Lower leg skin (tissue), 2 donors: ENCODE measurements around a stretch of chr9.

GRCh38 chr9:111298599-111299247 lies 31.3 kb downstream of the OR2K2 start:
- PRO-cap = no peak
- RAMPAGE, long total RNA, 2 experiments = no peak in any of the 2 experiments

- PRO-cap = no peak
- RAMPAGE, long total RNA, 2 experiments = no peak in any of the 2 experiments
Measured at GRCh38 chr9:111356389-111357217, 26.6 kb upstream of the OR2K2 start.

DNA sequence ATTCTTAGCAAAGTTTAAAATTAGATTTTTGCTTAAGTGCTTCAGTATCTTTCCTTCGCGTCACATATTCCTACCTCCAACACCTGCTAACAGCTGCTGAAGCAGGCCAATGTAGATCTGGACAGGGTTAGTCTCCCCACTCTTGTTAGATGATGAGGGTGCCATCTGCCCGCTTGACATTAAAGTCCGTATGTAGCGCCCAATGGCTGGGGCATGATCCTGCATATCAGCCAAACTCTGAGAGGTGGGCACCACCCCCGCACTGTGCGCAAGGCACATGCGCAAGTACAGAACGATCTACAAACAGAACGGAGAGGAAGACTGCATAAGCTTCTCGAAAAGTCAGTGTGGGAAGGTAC lies 69.8 kb downstream of the ECPAS start:
- PRO-cap = no peak
- RAMPAGE, long total RNA, 2 experiments = start-site peak on the minus strand in 1 of 2 experiments, centred at position 198 of the sequence, 41 reads per replicate

DNA sequence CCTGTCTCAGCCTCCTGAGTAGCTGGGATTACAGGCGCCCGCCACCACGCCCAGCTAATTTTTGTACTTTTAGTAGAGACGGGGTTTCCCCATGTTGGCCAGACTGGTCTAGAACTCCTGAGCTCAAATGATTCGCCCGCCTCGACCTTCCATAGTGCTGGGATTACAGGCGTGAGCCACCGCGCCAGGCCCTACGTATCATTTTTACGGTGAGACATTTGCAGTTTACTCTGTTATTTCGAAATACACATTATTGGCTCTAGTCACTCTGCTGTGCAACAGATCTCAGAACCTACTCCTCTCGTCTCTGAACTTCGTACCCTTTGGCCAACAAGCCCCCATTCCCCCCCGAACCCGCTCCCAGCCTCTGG lies 858 bp downstream of the PTGR1 start:
- PRO-cap = no peak
- RAMPAGE, long total RNA, 2 experiments = no peak in any of the 2 experiments

GRCh38 chr9:111610656-111611275 lies 11.3 kb upstream of the PTGR1 start:
- PRO-cap = no peak
- RAMPAGE, long total RNA, 2 experiments = no peak in any of the 2 experiments

DNA sequence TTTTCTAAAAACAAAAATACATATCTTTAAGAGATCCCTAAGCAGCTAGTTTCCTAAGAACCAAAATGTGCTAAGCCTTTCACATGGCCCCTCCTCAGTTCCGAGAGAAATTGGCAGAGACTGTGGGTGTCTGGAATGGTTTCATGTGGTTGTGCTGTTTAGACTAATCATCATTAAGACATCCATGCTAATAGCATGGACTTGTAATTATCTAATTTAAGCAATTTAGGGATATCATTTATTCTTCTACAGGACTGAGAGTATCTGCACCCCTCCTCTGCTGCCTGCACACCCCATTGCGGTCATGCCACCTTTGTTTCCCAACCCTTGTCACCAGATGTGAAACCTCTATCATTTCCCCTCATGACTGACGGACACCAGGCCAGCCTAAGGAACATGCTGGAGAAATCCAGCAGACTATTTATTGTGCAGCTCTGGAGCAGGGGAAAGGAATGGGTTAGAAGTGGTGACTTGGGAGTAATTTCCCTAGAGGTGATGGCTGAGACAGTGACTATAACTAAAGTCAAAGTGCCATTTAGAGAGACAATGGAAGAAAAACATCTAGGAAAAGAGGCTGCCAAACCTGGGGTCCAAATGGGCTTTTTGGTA lies 40.6 kb downstream of the UGCG start:
- PRO-cap = no peak
- RAMPAGE, long total RNA, 2 experiments = no peak in any of the 2 experiments

GRCh38 chr9:112033169-112034308 lies 136.9 kb downstream of the UGCG start:
- PRO-cap = no peak
- RAMPAGE, long total RNA, 2 experiments = no peak in any of the 2 experiments

DNA sequence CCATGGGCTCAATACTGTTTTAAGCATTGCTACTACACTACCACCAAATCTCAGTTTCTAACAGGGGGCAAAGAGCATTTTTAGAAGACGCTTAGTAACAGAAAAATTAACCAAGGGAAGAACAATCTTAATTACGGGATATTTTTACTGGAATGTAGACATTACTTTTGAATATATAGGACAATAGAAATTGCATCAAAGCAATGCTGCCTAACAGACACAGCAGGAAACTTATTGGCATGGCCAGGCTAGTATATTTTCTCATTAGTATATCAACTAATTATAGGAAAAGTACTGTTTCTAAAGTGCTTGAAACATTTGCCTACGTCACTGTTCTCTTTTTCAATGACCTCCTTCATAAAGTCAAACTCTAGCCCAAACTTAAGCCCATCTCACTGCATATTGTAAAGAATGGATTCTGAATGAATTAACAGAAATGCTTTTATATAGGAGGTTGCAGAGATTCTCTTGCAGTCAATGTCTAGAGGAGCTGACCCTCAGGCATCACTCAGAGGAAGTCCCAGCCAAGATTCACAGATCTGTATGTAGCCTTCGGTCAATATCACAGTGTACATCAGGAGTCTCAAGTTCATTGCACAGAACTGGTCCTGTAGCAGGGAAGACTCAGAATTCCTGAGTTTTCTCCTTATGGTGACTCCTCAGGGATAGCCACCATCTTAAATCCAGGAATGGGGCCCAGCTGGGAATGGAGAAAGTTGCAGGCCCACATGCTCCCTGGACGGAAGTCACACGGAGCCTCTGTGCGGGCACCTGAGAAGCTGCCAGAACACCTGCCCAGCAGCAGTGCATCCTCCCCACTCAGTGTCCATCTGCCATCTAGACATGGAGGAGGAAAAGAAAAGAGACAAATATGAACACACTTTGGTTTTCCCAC lies 134.2 kb downstream of the SUSD1 start:
- PRO-cap = no peak
- RAMPAGE, long total RNA, 2 experiments = no peak in any of the 2 experiments

DNA sequence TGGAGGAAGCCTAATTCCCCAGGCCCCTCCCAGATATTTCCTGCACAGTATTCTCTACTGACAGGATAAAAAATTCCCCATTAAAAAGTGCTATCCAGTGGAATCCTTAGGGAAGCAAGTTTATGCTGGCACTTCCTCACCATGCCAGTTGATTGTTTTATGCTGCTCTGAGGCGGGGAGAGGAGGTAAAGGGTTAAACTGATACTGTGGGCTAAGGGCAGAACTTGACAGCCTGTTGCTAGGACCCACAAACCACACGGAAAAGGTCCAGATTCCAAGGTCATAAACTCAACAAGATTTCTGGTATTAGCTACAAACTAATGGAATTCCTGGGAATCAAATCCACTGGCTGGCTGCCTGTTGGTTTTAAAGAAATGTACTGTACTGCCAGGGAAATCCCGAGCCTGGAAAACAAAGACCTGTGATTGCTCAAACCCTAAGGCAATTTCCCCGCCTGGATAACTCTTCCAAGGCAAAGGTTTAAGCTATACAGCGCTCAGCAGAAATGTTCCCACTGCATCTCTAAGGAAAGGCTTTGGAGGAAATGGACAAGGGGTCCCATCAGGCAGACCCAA lies 124.6 kb downstream of the SUSD1 start:
- PRO-cap = no peak
- RAMPAGE, long total RNA, 2 experiments = no peak in any of the 2 experiments

DNA sequence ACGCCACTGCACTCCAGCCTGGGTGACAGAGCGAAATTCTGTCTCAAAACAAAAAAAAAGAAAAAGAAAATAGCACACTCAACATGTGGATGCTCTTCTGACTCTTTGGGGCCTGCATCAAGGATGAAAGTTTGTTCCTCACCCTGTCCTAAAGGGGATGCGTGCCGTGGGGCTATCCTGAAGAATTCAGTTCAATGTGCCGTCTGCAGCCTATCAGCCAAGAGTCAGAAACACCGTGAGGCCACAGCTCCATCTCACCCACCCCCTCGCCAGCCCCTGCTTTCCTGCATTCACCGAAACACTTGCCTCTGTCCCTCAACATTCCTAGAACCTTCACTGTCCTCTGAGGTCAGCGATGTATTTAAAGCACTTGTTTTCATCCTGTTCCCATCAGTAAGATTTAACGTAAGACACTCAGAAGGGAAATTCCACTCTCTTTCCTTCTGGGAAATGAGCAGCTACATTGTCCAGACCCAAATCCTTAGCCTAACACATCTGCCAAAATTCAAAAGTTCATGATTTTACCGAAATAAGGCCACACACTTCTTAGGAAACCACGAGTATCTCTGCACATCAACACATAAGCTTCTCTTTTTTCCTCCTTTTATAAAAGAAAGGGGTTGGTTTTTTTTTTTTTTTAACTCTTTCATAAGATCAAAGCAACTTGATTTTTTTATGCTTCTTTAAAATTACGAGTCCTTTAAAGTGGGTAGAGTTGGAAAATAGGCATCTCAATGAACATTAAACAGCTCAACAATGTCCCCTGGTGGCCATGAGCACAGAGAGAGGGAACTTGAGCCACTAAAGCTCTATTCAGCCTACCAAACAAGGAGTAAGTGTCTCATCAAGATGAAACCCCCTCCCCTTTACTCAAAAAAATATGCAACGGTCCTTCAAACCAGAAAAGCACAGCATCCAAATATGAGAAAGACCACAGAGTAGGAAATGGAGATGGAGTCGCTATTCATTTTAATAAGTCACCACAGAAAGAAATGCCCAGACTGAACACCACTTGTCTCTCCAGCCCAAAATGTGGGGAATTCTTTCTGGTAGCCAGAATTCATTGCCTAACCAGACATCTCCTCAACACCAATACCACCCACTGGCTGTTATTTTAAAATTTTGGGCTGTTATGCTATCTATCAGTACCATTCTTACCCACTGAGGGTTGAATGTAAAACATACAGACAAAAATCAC lies 100.5 kb downstream of the SUSD1 start:
- PRO-cap = no peak
- RAMPAGE, long total RNA, 2 experiments = no peak in any of the 2 experiments

DNA sequence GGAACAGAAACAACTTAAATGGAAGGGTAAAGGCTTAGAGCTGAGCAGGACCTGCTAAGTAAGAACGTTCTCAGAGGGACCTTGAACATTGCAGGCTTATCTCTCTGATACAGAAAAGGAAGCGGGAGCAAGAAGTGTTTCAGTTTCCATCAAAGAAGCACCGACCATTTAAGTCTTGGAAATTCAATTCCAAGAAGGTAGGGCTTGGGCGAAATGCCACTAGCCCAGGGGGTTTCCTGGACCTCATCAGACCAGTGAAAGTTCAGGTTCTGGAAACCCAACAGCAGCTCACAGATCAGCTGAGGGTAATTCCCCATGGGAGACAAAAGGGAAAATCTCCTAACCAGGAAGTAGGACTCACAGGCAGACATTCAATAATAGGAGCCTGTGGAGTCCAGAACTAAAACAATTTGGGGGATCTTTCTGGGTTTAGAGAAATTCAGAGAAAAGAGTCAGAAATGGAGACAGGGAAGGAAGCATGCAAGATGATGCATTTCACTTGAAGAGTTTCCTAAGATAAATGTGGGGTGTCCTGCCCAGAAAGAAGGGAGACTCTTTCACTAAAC lies 79.7 kb downstream of the SUSD1 start:
- PRO-cap = no peak
- RAMPAGE, long total RNA, 2 experiments = no peak in any of the 2 experiments

- PRO-cap = no peak
- RAMPAGE, long total RNA, 2 experiments = no peak in any of the 2 experiments
Measured at GRCh38 chr9:112176475-112177069, 1.5 kb upstream of the SUSD1 start.

DNA sequence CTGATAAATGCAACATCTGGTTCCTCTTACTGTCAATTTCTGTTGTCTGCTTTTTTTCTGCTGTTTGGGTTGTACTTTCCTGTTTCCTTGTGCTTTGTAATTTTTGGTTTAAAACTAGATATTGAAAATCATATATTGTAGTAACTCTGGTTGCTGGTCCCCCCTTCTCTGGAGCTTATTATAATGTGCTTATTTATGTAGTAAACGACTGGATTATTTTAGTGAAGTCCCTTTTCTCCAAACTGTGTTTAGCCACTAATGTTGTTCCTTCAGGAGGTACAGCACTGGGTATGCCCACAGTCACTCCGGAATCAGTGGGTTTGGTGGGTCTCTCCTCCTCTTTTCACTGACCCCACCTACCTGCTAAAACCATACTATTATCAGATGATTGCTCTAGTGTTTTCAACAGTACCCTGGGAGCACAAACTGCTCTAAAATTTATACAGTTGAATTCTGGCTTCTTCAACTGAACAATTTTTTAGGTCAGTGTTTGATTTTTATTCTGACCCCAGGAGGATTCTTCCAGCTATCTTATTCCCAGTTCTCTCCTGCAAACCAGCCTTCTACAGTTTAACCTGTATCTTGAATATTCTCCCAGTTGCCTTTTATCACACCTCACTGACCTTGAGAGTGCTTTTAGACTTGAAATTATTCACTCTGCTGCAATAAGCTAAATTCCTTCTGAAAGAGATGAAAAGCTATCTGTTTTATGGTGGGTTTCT lies 33.2 kb upstream of the SUSD1 start:
- PRO-cap = no peak
- RAMPAGE, long total RNA, 2 experiments = no peak in any of the 2 experiments

DNA sequence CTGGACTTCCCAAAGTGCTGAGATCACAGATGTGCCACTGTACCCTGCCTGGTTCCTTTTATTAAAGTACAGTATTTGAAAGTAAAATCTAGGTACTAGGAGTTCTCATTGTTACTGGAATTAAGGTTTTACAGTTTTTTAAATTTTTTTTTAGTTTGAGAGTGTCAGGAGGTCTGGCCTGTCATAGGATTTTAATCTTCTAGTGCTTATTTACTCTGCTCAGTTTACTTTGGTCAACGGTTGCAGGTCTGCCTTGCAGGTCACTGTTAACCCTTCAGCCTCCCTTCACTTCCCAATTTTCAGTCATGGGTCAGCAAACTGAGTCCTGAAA lies 18.7 kb upstream of the PTBP3 start:
- PRO-cap = no peak
- RAMPAGE, long total RNA, 2 experiments = no peak in any of the 2 experiments

- PRO-cap = no peak
- RAMPAGE, long total RNA, 2 experiments = no peak in any of the 2 experiments
Measured at GRCh38 chr9:112505525-112506129, 19.0 kb downstream of the KIAA1958 start.

DNA sequence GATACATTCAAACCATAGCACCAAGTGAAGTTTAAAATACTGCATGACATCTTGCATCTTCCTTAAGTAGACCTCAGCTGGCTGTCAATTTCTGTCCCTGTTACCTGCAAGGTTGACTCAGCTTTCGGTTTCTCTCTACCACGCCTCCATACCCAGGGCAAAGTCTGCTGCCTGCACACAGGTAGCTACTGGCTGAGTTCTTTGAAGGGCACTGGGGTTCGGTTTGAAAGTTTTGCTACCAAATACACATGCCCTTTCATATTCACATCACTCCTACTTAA lies 69.5 kb downstream of the KIAA1958 start:
- PRO-cap = no peak
- RAMPAGE, long total RNA, 2 experiments = no peak in any of the 2 experiments

DNA sequence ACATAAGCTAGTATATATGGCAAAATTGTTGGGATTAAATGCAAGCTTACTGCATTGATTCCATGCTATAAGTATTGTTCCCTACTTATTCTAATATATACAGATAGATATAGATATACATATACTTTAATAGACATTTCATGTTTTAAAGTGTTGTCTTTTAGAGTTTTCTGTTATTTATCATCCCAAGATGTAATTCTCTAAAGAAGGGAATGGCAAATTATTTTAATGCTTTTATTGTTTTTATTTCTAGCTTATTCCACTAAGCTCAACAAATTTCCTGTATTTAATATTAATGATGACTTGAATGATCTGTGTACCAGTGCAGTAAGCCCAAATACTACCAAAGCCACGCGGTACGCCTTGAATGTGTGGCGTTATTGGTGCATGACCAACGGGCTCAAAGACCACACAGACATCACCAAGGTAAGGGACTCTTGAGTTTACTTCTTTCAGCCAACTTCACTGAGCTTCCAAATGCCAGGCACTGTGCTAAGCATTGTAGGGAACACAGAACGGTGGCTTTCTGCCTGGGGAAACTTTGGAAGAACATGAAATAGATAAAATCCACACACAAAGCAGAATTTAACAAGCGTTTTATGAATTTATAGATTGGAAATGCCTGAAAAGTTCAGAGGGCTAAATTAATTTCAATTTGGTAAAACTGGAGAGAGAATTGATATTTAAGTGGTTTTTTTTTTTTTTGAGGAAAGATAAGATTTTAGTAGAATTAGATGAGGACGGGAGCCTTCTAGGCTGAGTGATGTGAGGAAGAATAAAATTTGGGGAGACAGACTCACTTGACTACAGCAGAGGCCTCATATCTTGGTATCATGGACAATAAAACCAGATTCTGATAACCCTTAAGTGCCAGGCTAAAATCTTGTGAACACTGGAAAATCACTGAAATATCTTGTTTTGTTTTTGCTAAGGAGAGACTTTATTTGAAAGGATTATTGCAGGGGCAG lies 72.2 kb downstream of the INIP start:
- PRO-cap = no peak
- RAMPAGE, long total RNA, 2 experiments = no peak in any of the 2 experiments

GRCh38 chr9:112762172-112762371 lies 11.5 kb downstream of the SNX30 start:
- PRO-cap = unidirectional peak, plus-strand start at chr9:112762290
- RAMPAGE, long total RNA, 2 experiments = no peak in any of the 2 experiments

DNA sequence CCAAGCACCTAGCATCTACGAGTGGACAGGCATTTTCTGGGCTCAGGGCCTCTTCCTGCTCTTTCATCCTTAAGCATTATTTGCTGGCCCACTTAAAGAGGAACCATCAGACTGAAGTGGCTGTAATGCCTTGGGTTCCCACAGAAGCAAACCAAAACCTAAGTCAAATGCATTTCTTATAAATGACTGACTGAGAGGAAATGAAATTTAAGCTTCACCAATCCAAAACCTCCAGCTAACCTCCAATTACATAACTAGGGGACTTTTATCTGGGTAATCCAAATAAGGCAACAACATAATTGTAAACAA lies 25.4 kb upstream of the SLC31A2 start:
- PRO-cap = no peak
- RAMPAGE, long total RNA, 2 experiments = no peak in any of the 2 experiments

- PRO-cap = no peak
- RAMPAGE, long total RNA, 2 experiments = no peak in any of the 2 experiments
Measured at GRCh38 chr9:113222366-113222864, 1.1 kb downstream of the SLC31A1 start.